HepG2 (cell line): ENCODE measurements around the genes VEGFB and RPS6KA4.

- RRBS, 2 experiments, result 1 to 3% methylated on average over 25 to 31 of the region's 83 CpGs
CAGE:
- cytosol, long polyA minus RNA, result no peak
- cytosol, long polyA plus RNA, result start-site peak on the plus strand at chr11:64234385-64234638, 45 and 89 reads in 2 replicates
- long polyA plus RNA, result no peak
- nucleus, long polyA minus RNA, result no peak
- nucleus, long polyA plus RNA, result no peak
These were observed at the start of gene VEGFB for GRCh38 chr11:64234144-64234752. Gene VEGFB (plus strand): TSS chr11:64234584.

- RRBS, 2 experiments, result under 1% methylated on average over 9 of the region's 62 CpGs
CAGE:
- cytosol, long polyA minus RNA, result no peak
- cytosol, long polyA plus RNA, result no peak
- long polyA plus RNA, result no peak
- nucleus, long polyA minus RNA, result no peak
- nucleus, long polyA plus RNA, result no peak
These were observed 516 bp upstream of the ESRRA start for GRCh38 chr11:64304667-64305348.

DNA sequence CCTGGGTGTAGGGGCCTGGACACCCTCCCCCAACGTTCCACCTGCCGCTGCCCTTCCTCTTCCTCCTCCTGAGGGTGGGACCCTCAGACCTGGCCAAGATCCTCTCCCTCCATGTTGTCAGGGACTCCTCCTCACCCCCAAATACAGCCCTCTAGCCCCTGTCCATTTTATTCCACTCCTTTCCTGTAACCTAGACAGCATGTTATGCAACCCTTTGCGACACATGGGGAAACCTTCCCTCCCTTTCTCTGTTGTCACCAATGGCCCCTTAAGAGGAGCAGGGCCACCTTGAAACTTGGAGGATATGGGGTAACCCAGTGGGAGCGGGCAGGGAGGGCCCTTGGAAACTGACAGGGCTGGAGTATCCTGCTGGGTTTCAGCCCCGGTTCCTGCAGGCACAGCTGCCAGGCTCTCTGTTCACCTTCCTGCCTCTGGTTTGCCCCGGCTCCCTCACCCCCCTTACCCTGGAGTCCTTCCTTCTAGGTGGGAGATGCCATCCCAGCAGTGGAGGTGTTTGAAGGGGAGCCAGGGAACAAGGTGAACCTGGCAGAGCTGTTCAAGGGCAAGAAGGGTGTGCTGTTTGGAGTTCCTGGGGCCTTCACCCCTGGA lies 1.4 kb downstream of the PRDX5 start:
- RRBS, 2 experiments, result 95 to over 99% methylated on average over 2 of the region's 6 CpGs
CAGE:
- cytosol, long polyA minus RNA, result no peak
- cytosol, long polyA plus RNA, result no peak
- long polyA plus RNA, result no peak
- nucleus, long polyA minus RNA, result no peak
- nucleus, long polyA plus RNA, result no peak

DNA sequence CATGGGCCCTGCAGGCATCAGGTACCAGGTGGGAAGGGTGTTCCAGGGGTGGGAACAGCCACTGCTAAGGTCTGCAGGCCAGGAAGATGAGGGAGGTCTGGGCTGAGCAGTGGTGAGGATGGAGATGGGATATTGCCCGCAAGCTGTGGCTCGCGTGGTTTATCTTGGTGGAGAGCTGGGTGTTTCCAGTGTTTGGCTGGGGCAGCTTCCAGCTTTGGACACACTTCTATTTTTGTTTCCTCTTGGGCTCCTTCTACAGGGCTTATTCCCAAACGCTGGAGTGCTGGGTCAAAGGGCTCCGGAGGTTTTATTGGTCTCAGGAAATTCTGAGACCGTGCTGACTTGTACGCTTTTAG lies 10.7 kb upstream of the CCDC88B start:
- RRBS, 2 experiments, result no CpG with 5 or more reads among the region's 7 CpGs
CAGE:
- cytosol, long polyA minus RNA, result no peak
- cytosol, long polyA plus RNA, result no peak
- long polyA plus RNA, result no peak
- nucleus, long polyA minus RNA, result no peak
- nucleus, long polyA plus RNA, result no peak

DNA sequence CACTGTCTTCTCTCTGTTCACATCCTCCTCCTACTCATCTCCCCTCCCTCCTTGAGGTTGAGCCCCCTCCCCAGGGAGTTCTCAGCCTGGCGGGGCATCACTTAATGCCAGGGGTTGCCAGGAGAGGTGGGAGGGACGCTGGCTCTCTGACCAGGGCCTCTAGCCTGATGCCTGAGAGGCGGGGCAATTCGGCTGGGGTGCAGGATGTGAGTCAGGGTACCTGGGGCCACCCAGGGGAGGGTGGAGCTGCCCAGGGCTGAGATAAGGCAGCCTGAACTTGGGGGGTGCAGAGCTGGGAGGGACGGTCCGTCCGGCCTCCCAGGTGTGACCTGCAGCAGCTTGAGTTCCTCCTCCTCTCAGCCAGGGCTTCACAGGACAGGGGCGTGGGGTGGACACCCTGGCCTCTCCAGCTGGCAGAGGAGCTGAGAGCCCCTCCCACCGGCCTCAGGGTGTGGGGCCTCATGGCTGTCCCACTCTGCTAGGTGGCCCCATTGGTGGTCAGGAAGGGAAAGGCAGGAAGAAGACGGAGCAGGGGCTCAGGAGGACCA lies 1.1 kb upstream of the RPS6KA4 start:
- RRBS, 2 experiments, result no CpG with 5 or more reads among the region's 10 CpGs
CAGE:
- cytosol, long polyA minus RNA, result no peak
- cytosol, long polyA plus RNA, result no peak
- long polyA plus RNA, result no peak
- nucleus, long polyA minus RNA, result no peak
- nucleus, long polyA plus RNA, result no peak

DNA sequence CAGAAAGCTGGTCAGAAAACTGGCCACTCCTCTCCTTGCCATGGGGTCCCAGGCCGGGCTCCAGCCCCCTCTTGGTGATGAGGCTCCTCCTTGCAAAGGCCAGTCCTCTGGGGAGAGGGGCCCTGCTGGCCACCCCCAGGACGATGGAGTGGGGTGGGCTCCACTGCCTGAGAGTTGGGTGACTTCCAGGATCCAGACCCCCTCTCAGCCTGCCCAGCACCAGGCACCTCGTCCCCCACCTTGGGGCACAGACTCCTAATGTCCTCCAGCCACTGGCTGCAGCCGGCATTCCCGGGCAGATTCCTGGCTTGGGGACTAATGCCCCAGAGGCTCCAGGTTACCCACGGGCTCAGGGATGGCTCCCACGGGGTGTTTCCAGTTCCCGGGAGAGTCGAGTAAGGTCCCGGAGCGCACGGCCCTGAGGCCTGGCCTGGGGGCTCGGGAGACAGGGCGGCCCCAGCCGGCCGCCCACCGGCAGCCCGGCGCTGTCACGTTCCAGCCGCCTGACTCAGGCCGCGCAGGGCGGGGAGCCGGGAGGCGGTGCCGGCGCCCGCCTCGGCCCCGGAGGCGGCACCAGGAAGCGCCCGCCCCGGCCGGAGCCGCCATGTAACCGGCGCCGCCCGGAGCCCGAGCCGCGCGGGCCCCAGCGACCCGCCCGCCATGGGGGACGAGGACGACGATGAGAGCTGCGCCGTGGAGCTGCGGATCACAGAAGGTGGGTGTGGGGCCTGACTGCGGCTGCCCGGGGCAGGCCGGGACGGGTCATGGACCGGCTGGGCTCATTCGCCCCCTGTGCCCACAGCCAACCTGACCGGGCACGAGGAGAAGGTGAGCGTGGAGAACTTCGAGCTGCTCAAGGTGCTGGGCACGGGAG lies at the start of gene RPS6KA4:
Gene RPS6KA4, plus strand, starts transcription at position 587 of the 874 bp plus-strand sequence.
- RRBS, 2 experiments, result 1 to 3% methylated on average over 23 to 29 of the region's 65 CpGs
CAGE:
- cytosol, long polyA minus RNA, result start-site peak on the plus strand centred at position 581 of the sequence, 13 bp wide, 16 reads
- cytosol, long polyA plus RNA, result no peak
- long polyA plus RNA, result no peak
- nucleus, long polyA minus RNA, result no peak
- nucleus, long polyA plus RNA, result no peak

- RRBS, 2 experiments, result 2 to 4% methylated on average over 5 of the region's 10 CpGs
CAGE:
- cytosol, long polyA minus RNA, result no peak
- cytosol, long polyA plus RNA, result no peak
- long polyA plus RNA, result no peak
- nucleus, long polyA minus RNA, result no peak
- nucleus, long polyA plus RNA, result no peak
These were observed 457 bp downstream of the RPS6KA4 start for GRCh38 chr11:64359450-64359787.

- RRBS, 2 experiments, result no CpG with 5 or more reads among the region's 9 CpGs
CAGE:
- cytosol, long polyA minus RNA, result no peak
- cytosol, long polyA plus RNA, result no peak
- long polyA plus RNA, result no peak
- nucleus, long polyA minus RNA, result no peak
- nucleus, long polyA plus RNA, result no peak
These were observed 61.7 kb downstream of the NRXN2 start for GRCh38 chr11:64661137-64661828.

- RRBS, 2 experiments, result 1 to 2% methylated on average over 6 of the region's 24 CpGs
CAGE:
- cytosol, long polyA minus RNA, result no peak
- cytosol, long polyA plus RNA, result no peak
- long polyA plus RNA, result no peak
- nucleus, long polyA minus RNA, result no peak
- nucleus, long polyA plus RNA, result no peak
These were observed 34.5 kb downstream of the NRXN2 start for GRCh38 chr11:64688278-64689211.

- RRBS, 2 experiments, result 3% methylated on average over 12 to 17 of the region's 81 CpGs
CAGE:
- cytosol, long polyA minus RNA, result no peak
- cytosol, long polyA plus RNA, result no peak
- long polyA plus RNA, result no peak
- nucleus, long polyA minus RNA, result no peak
- nucleus, long polyA plus RNA, result no peak
These were observed 918 bp downstream of the RASGRP2 start for GRCh38 chr11:64742711-64743736.

DNA sequence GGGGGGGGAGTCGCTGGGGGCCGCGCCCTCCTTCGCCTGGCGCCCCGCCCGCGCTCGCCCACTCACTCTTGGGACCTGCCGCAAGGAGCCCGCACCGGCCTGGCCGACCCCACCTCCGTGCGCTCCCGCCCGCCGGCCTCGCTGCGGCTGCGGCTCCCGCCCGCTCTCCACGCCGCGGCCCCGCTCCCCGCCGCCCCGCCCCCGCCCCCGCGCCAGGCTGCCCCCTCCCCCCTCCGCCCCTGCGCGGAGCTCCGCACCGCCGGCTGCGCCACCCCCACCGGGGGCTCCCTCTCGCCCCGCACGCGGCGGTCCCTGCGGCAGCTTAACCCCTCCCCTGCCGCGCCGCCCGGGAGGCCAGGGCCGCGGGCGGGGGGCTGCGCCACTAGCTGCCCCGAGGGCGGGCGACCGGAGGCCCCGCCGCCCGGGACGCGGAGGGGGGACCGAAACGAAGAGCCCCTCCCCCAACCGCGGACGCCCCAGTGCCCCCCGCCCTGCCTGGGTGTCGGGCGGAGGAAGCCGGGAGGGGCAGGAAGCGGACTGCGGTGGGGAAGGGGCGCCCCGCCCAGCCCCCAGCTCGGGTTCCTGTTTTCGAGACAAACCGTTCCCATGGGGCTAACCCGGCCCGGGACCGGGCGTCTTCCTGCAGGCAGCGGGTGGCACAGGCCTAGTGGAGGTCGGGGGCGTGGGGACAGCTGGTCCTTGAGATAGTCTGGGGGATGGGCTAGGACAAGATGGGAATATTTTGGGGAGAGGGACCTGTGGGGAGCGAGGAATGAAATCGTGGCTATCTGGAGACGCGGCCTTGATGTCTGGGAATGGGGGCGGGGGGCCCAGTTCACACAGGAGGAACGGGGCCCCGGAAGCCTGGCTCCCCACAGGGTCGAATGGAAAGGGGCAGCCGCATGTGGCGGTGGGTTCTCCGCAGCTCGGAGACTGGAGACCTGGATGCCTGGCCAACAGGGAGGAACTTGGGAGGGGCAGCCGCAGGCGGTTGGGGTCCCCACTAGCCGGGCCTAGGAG lies 1.0 kb upstream of the RASGRP2 start:
- RRBS, 2 experiments, result 10 to 11% methylated on average over 37 of the region's 102 CpGs
CAGE:
- cytosol, long polyA minus RNA, result no peak
- cytosol, long polyA plus RNA, result no peak
- long polyA plus RNA, result no peak
- nucleus, long polyA minus RNA, result no peak
- nucleus, long polyA plus RNA, result no peak

- RRBS, 2 experiments, result no CpG with 5 or more reads among the region's 7 CpGs
CAGE:
- cytosol, long polyA minus RNA, result no peak
- cytosol, long polyA plus RNA, result no peak
- long polyA plus RNA, result no peak
- nucleus, long polyA minus RNA, result no peak
- nucleus, long polyA plus RNA, result no peak
These were observed 2.2 kb upstream of the PYGM start for GRCh38 chr11:64762024-64762370.

GRCh38 chr11:64767295-64767720 lies 7.5 kb upstream of the PYGM start:
- RRBS, 2 experiments, result no CpG with 5 or more reads among the region's 5 CpGs
CAGE:
- cytosol, long polyA minus RNA, result no peak
- cytosol, long polyA plus RNA, result no peak
- long polyA plus RNA, result no peak
- nucleus, long polyA minus RNA, result no peak
- nucleus, long polyA plus RNA, result no peak

- RRBS, 2 experiments, result 2% methylated on average over 30 to 42 of the region's 106 CpGs
CAGE:
- cytosol, long polyA minus RNA, result no peak
- cytosol, long polyA plus RNA, result no peak
- long polyA plus RNA, result no peak
- nucleus, long polyA minus RNA, result no peak
- nucleus, long polyA plus RNA, result no peak
These were observed 772 bp downstream of the SF1 start for GRCh38 chr11:64777287-64778253.

- RRBS, 2 experiments, result no CpG with 5 or more reads among the region's 1 CpG
CAGE:
- cytosol, long polyA minus RNA, result no peak
- cytosol, long polyA plus RNA, result no peak
- long polyA plus RNA, result no peak
- nucleus, long polyA minus RNA, result no peak
- nucleus, long polyA plus RNA, result no peak
These were observed 4.3 kb upstream of the SF1 start for GRCh38 chr11:64782661-64782926.

DNA sequence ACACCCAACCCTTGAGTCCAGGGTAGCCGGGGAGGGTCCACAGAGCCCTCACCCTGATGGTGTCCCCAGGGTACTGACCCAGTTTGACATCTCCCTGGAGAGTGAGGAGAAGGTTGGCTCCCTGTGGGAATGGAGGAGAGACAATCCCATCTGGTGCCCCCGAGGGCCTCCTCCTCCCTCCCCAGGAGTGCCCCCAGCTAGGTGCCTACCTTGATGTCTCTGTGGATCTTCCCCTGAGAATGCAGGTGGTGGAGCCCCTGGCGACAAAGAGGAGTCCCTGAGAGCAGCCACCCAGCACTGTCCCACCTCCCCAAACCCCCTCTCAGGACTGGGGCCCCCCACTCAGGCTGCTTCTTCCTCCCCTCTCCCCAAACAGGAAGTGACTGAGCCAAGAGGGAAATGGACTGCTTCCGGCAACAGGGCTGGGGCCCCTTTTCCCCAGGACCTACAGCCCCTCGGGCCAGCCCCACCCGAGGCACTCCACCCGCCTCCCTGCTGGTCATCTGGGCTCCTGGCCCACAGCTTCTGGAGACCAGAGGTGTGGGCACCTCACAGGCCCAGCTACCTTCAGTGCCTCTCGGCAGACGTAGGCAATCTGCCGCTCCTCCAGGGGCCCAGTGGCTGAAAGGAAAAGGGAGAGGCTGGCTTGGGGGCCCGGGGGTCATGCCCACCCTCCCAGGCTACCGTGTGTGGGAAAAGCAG lies 1.4 kb downstream of the MAP4K2 start:
- RRBS, 2 experiments, result no CpG with 5 or more reads among the region's 12 CpGs
CAGE:
- cytosol, long polyA minus RNA, result no peak
- cytosol, long polyA plus RNA, result no peak
- long polyA plus RNA, result no peak
- nucleus, long polyA minus RNA, result no peak
- nucleus, long polyA plus RNA, result no peak

DNA sequence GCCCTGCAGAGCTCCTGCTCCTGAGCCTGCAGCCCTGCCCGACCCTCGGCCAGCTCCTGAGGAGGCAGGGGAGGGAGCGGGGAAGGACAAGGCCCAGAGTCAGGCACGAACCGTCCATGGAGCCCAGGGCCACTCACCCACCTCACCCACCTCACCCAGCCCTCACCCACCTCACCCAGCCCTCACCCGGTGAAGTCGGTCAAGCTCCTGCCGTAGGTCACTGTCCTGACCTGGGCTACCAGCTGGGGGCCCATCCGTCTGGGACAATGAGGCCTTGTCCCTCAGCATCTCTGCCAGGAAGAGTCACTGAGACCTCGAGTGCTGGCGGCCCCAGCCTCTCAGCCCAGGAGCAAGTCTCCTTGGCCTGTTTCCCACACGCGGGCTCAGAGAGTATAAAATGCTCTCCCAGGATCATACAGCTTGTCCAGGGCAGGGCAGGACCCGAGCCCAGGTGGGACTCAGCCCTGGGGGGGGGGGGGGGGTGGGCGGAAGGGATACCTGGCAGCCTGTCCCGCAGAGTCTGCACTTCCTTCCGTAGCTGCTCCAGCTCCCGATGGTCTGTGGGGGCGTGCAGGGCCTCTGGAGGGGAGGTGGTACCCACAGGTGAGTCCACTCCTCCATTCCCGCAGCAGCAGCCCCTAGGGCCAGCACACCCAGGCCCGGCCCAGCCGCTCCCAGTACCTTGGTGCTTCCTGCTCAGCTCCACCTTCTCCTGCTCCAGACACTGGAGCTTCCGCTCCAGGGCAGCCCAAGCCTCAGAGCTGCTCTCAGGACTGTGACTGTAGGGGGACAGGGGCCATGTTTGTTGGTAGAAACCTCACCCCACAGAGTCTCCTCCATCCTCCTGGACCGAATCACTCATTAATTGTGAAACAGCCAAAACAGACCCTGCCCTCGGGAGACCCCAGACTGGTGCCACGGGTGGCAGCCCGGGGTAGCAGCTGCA lies 7.9 kb downstream of the CDC42BPG start:
- RRBS, 2 experiments, result no CpG with 5 or more reads among the region's 27 CpGs
CAGE:
- cytosol, long polyA minus RNA, result no peak
- cytosol, long polyA plus RNA, result no peak
- long polyA plus RNA, result no peak
- nucleus, long polyA minus RNA, result no peak
- nucleus, long polyA plus RNA, result no peak

DNA sequence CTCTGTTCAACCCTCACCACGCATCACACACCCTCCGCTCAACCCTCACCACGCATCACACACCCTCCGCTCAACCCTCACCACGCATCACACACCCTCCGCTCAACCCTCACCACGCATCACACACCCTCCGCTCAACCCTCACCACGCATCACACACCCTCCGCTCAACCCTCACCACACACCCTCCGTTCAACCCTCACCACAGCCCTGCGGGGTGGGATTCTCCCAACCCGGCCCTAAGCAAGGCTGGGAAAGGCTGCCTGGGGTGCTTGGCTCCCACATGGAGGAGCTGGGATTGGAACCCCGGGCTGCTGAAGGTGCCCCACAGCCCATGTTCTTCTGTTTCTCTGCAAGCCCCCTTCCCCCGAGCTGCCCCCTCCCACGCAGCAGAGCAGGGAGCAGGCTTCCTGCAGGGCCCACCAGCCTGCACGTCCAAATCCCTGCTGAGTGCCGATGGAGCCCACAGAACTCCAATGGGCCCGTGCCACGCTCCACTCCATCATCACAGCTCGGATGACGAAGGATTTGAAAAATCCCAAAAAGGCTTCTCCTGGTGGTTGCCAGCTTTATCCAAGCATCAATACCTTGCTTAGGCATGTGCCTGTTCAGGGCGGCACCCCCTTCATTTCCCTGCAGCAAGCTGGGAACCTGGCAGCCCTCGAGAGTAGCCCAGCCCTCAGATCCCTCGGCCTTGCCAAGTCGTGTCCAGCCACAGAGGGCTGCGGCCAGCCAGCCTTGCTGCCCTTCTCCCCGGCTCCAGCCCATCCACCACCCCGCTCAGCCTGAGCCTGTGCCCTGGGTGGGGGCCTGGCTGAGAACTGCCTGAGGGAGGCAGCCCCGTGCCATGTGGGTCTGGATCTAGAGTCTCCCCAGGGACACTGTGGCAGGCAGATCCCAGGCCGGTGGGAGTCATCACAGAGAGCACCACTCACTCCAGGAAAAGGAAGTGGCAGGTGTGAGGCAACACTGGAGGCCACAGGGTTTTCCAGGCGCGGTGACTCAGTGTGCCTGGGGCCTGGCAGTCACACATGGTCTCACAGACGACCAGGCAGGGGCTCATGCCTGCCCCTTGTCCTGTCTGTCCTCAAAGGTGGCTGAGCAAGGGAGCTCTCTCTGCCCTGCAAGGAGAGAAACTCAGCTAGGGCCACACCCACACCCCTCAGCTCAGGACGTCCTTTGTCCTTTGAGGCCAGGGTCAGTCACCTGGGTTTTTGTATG lies 11.8 kb upstream of the CDC42BPG start:
- RRBS, 2 experiments, result 97% methylated on average over 2 of the region's 35 CpGs
CAGE:
- cytosol, long polyA minus RNA, result no peak
- cytosol, long polyA plus RNA, result no peak
- long polyA plus RNA, result no peak
- nucleus, long polyA minus RNA, result no peak
- nucleus, long polyA plus RNA, result no peak

GRCh38 chr11:64864210-64864874 lies 14.1 kb downstream of the EHD1 start:
- RRBS, 2 experiments, result 88 to 95% methylated on average over 2 of the region's 19 CpGs
CAGE:
- cytosol, long polyA minus RNA, result no peak
- cytosol, long polyA plus RNA, result no peak
- long polyA plus RNA, result no peak
- nucleus, long polyA minus RNA, result no peak
- nucleus, long polyA plus RNA, result no peak

DNA sequence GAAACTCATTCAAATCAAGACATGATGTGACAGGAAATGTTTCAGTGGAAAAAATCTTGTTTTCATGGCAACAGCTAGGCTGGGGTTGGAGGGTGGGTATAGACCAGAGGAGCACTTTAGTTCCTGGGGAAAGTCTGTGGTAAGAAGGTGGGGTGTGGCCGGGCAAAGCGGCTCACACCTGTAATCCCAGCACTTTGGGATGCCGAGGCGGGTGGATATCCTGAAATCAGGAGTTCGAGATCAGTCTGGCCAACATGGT lies 1.1 kb downstream of the MAJIN start:
- RRBS, 2 experiments, result no CpG with 5 or more reads among the region's 5 CpGs
CAGE:
- cytosol, long polyA minus RNA, result no peak
- cytosol, long polyA plus RNA, result no peak
- long polyA plus RNA, result no peak
- nucleus, long polyA minus RNA, result no peak
- nucleus, long polyA plus RNA, result no peak